Ascending aorta (tissue), 1 donor: ENCODE measurements around the gene ANKS1A.

DNA sequence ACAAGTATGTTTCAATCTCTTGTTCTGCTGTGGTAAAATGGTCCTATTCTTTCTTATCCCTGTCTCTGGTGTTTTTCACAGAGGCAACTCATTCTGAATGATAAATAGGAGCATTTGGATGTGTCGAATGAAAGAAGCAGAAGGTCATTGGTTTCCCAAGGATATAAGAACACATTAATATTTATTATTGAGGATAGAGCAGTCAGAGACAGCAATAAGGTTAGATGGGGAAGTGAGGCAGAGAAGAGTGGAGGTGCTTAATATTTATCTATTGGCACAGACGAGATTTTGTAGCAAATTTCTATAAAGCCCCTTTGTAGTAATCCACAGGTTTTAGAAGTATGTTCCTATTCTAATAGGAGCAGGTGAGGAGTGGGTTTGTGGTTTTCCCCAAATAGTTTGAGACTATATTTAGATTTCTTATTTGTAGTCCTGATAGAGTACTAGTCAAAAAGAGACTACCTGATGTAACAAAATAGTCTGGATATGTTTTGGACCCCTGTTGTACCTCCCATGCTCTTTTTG lies 5.5 kb downstream of the SNRPC start:
- PRO-cap: no peak

DNA sequence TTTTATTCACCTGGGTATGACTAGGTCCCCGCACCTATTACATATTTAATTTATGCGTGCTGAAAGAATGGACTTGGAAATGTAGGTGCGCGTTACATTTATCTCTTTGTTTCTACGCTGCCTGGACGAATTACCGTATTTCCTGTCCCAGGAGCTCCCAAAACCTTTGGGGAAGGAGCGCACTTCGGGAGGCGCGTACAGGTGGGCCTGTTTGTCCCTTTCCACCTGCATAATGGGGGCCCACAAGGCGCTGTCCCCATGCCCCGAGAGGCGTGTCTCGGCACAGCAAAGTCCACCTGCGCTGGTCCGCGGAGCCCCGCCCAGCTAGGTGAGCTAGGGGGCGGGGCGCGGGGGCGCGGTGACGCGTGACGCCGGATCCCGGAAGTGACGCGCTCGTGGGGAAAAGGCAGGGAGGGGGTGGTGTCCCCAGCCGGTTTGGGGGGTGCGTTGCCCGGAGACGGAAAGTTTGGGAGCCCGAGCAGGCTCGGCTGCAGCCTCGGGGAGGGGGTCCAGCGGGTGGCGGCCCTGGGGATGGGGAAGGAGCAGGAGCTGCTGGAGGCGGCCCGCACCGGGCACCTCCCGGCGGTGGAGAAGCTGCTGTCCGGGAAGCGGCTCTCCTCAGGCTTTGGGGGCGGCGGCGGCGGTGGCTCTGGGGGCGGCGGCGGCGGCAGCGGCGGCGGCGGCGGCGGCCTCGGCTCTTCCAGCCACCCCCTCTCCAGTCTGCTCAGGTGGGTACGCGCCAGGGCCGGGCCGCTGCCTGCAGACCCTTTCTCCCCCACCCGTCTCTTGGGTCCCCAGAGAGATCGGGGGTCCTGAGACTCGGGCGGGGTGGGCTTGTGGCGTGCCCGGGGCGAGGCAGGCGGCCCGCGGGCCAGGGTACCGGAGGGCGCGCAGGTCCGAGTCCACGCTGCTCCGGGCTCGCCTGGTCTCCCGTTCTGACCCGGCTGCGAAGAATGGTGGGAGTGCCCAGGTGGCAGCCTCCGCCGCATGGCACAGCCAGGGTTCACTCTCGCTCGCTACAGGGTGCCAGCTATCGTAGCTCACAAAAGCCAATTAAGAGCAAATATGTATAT lies at the start of gene ANKS1A:
Gene ANKS1A (plus strand): TSS at position 384 of the 1,073 bp plus-strand sequence.
- PRO-cap: bidirectional peak, plus-strand start at position 457 of the sequence, minus-strand start at position 326 of the sequence

- PRO-cap: no peak
Measured at GRCh38 chr6:35020753-35021611, 120.2 kb downstream of the TCP11 start.

DNA sequence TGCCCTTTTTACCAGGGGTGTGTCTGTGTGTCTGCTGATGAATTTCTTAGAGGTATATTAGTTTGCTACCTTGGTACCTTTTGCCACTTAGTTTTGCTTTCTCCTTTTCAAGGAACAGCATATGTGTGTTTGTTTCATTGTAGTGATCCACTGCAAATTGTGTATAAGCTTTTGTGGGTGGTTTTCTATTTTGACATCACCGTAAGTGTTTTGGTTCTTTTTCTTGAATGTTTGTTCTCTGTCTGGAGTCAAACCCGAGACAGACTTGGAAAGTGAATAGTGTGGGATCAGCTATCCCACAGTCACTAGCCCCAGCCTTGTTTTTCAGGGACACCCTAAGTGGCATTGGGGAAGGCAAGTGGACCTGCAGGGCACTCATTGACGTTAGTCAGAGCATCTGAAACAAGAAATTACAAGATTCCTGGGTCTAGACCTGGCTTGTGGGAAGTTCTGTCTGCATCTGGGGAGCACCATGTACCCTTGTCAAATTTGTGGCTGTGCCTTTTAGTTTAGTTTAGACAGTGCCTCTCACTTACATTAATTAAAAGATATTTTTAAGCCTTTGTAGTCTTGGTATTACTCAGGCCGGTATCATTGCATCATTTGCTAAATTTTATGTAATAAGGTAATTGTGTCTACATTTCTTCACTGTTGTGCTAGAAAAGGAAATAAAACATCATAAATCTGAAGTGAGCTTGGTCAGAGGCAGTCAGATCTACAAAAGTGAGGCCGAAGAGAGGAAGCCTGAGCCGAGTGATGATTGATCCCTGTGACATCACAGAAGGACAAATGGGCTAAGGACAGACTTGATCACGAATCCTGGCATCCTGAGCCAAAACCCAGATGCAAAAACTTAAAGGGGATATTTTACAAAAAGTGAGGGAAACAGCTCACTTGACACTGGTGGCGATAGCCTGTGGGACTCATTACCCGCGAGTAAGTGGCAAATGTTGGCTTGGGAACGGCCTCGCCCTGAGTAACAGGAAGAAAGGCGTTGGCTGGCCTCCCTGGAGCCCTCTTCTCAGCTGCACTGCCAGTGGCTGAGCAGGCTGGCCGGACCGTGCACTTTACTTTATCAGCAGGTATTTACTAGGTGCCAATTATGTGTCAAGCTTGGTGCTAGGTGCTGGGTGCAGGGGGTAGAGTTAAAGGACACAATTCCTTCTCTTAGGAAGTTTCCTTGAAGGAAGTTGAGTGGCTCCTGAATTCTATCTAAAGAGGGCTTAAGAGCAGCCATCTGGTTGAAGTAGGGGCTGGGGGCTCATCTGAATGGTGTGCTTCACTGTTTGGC lies 106.6 kb downstream of the TCP11 start:
- PRO-cap: no peak

DNA sequence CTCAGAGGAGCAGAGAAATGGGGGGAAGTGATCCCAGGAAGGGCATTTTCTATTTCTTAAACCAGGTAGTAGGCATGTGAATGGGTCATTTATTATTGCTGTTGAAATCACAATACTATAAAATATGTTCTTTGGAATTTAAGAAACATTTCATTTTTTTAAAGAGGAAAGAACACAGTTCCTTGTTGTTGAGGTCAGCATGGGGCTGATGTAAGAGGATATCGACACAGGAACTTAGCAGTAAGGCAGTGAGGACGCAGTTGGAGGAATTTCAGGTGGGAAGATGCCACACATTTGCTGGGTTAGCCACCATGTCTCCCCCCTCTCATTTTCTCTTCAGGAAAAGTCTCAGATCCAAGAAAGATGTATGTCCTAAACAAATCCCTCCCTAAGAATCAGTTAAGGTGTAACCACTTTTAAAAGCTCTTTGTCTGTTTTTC lies 99.1 kb downstream of the TCP11 start:
- PRO-cap: no peak

DNA sequence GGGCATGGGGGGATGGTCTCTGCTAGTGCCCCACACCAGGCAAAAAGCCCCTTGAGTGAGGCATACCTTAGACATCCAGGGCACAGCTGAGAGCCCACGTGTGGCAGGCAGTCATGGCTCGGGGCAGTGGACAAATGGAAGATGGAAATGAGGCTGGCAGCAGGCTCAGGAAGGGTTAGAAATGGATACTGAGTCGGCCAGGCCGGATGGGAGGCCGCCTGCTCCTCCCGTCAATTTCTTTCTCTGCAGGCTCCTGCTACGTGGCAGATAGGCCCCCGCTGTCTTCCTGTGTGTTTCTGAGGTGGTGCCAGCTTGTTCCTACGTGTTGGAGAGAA lies 77.0 kb downstream of the TCP11 start:
- PRO-cap: no peak

- PRO-cap: no peak
Measured at GRCh38 chr6:35082834-35083436, 58.2 kb downstream of the TCP11 start.

GRCh38 chr6:35181302-35182178 lies 32.2 kb upstream of the SCUBE3 start:
- PRO-cap: unidirectional peak, minus-strand start at chr6:35181512

DNA sequence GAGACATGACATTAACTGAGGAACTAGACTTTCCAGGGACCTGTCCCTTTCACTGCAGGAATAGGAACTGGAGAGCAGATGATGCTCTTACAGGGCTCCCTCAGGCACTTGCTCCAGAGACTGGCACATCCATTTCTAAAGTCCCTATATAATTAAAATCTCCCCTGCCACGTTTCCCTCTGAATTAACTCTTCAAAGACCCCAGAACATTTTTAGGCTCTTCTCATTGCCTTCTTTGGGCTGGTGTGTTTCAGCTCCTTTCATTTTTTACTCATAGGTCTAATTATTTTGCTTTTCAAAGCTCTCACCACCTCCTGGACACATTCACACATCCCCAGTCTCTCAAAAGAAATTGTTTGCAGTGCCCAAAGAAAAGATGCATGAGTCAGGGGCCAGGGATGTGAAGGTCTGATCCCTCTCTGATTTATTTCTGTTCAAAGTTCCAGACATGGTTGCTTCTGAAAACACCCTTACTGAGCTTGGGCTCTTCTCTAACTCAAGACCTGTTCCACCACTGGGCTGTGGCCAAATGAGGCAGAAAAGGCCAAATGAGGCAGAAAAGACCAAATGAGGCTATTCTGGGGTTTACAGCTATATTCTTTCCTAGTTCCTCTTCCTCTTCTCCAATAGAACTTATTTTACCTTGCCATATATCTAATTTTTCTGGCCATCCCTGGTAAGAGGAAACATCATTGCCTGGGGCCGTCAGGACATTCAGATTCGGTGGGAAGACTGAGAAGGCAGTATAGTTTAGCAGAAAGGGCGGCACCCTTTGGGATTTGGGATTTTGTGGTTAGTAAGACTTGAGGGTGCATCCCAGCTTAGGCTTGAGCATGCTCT lies 20.8 kb downstream of the SCUBE3 start:
- PRO-cap: no peak

DNA sequence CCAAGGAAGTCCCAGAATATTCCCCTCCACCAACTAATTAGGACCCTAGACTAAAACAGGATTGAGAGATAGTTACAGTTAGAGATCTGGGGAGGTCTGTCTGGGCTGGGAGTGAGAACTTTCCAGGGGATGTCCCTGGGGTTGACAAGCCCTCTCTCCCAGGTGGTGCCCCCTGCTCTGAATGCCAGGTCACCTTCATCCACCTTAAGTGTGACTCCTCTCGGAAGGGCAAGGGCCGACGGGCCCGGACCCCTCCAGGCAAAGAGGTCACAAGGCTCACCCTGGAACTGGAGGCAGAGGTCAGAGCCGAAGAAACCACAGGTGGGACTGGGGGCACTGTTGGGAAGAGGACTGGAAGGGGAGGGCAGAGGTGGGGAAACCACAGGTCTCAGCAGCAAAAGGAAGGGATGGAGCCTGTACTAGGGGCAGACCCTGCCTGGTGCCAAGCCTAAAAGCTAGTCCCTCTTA lies 17.0 kb upstream of the ZNF76 start:
- PRO-cap: no peak

DNA sequence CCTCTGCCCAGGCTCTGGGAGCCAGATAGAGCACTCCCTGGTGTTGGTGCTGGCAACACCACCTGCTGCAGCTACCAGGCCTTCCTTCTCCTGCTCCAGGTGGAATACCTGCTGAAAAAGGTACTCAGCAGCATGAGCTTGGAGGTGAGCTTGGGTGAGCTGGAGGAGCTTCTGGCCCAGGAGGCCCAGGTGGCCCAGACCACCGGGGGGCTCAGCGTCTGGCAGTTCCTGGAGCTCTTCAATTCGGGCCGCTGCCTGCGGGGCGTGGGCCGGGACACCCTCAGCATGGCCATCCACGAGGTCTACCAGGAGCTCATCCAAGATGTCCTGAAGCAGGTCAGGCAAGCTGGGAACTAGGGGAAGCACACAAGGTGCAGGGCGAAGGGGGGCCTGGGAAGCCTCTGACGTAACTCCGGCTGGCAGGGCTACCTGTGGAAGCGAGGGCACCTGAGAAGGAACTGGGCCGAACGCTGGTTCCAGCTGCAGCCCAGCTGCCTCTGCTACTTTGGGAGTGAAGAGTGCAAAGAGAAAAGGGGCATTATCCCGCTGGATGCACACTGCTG lies 14.7 kb downstream of the DEF6 start:
- PRO-cap: no peak

- PRO-cap: no peak
Measured at GRCh38 chr6:35317604-35318050, 20.0 kb downstream of the DEF6 start.

DNA sequence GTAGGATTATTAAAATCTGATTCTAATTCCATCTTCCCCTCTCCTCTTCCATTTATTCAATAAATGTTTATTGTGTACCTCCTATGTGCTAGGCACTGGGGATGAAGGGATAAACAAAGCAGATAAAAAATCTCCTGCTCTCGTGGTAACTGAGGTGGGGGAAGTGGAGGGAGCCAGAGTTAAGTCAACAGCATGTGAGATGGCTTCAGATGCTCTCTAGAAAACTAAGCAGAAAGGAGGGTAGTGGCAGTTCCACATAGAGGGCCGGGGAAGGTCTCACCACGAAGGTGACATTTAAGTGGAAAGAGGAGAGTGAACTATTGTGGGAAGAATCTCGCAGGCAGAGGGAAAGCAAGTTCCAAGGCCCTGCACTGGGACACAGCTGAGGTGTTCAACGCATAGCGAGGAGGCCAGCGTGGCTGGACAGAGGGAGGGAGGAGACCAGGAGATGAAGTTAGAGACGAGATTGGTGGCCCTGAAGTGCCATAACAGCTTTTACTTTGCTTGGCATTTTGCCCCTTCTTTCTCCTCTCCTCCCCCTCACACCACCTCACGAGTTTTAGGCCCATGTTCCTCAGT lies 16.5 kb downstream of the PPARD start:
- PRO-cap: no peak

- PRO-cap: no peak
Measured at GRCh38 chr6:35362667-35364003, 20.8 kb downstream of the PPARD start.

GRCh38 chr6:35370052-35371014 lies 28.0 kb downstream of the PPARD start:
- PRO-cap: no peak

DNA sequence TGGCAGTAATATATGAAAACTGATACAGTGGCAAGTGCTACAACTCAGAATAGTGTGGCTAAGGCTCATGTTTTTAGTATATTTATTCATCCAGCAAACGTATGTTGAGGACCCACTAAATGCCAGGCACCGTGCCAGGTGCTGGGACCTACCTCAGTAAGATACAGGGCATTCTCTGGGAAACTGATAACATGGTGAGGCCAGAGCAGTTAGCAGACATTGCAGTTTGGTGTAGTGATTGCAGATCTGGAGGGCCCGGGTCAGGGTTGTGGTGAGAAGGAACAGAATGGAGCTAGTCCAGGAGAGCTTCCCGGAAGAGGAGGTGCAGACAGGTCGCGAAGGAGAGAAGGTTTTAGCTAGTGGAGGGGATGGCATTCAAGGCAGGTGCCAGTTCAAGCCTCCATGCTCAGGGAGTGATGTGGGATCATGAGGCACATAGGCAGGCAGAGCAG lies 48.6 kb upstream of the FANCE start:
- PRO-cap: no peak

GRCh38 chr6:35484047-35484482 lies 12.8 kb downstream of the TEAD3 start:
- PRO-cap: no peak

GRCh38 chr6:35492892-35493334 lies 4.0 kb downstream of the TEAD3 start:
- PRO-cap: no peak

DNA sequence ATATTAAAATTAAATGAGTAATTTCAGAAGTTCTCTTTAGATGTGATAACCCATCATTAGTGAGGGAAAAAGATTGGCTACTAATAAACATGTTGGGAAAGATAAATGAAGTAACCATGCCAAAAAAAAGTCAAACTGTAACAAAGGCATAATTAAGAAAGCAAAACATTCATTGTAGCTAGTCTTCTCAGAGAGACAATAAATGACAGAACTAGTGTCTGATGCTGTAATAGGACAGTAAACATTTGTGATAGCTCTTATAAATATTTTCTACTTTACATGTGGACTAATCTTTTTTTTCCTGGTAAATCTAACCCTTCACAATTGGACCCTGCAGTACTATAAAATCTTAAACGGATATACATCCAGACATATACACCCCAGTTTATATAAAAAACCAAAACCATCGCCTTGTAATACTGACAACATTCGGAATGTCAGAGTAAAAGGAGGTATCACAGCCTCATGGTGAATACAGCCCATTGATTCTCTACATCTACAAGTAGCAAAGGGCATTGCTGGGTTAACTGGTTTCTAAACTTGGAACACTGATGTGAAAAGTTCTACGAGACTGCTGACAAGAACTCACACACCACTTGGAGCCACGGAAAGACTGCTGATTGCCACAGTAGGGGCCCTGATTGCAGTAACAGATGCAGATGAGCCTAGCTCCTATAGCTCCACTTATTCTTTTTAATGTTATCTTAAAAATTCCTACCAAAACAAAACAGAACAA lies 87.7 kb downstream of the FKBP5 start:
- PRO-cap: no peak

DNA sequence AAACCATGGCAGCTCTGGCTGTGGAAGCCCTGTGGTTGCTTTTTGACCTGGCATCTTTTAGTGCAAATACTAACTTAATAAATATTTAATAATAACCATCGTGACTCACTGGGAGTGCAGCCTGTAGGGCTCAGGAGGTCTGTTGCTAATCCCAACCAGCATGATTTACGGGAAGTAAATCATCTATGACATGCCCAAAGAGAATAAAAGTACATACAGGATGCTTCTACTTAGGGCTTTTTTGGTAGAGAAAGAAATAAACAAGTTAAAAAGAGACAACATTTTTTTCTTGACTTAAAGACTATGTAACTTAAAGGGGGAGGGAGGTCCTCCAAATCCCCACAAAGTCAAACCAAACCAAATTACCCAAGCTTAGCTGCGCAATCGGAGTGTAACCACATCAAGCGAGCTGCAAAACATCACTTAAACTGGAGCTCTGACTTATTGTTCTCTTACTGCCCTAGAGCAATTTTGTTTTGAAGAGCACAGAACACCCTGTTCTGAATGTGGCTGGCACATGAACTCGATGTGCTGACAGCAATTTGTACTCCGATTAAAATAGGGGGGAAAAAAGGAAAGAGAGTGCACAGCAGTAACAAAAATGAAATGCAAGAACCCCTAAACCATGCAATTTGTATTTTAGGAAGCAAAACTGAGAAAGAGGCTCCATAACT lies 87.0 kb downstream of the FKBP5 start:
- PRO-cap: unidirectional peak, minus-strand start at position 59 of the sequence